HTERT-HM (cell line): Measurements from ENCODE around the genes C16orf82, NPIPB6, CLN3 and RABEP2.

- RRBS: no CpG with 5 or more reads among the region's 62 CpGs
These were observed 16.4 kb upstream of the ARHGAP17 start for GRCh38 chr16:25031145-25032484.

DNA sequence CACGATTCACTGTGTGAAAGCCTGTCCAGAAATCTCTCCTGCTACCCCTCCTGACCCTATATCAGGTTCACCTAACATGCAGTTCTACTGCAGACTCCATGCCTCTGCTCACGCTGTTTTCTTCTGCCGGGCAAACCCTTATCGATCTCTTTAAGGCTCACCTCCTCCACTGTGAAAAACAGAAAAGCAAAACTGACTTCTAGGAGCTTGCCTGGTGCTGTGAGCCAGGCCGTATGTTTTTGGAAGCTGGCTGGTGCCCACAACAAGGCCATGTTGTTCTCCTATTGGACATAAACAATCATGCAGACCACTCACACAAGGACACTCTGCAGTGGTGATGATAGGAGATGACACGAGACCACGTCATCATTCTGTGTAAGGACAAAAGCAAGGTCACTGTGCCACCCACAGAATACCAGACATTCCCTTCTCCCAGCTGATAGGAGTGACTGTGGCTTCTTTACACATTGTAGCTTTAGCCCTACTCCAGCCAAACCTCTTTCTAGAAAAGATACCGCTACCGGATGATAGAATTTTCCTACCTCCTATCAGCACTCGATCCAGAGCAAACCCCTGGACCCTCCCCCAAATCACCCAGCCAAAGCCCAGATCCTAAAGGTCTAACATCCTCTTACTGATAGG, 47.7 kb upstream of the LCMT1 start:
- RRBS: no CpG with 5 or more reads among the region's 10 CpGs

DNA sequence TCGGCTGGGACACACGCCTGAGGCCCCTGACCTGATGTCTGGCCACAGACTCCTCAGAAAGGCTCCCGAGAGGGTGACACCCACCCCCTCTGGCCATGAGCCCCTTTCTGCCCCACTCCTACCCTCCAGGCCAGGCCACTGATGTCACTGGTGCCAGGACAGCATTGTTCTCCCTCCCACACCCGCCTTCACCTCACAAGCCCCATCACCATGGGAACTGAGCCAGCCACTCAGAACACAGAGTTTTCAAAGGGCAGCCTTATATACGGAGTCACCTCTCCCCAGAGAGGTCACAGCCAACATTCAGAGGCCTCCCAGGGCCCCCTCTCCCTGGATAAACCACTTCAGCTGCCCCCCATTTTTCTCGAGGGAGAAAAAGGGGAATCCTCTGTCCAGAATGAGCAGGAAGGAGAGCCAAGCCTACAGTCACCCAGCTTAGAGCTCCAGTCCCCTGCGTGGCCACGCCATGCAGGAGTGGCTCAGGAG, at the start of gene C16orf82:
Gene C16orf82 (plus strand): TSS at position 262 of the 486 bp plus-strand sequence.
- RRBS: no CpG with 5 or more reads among the region's 8 CpGs

GRCh38 chr16:27208639-27209227, 5.4 kb downstream of the KDM8 start:
- RRBS: no CpG with 5 or more reads among the region's 6 CpGs

GRCh38 chr16:27211962-27212489, 8.7 kb downstream of the KDM8 start:
- RRBS: no CpG with 5 or more reads among the region's 5 CpGs

- RRBS: 87% methylated on average over 2 of the region's 28 CpGs
These were observed 11.1 kb downstream of the KDM8 start for GRCh38 chr16:27213943-27215326.

GRCh38 chr16:27318798-27319340, 5.1 kb downstream of the IL4R start:
- RRBS: no CpG with 5 or more reads among the region's 8 CpGs

DNA sequence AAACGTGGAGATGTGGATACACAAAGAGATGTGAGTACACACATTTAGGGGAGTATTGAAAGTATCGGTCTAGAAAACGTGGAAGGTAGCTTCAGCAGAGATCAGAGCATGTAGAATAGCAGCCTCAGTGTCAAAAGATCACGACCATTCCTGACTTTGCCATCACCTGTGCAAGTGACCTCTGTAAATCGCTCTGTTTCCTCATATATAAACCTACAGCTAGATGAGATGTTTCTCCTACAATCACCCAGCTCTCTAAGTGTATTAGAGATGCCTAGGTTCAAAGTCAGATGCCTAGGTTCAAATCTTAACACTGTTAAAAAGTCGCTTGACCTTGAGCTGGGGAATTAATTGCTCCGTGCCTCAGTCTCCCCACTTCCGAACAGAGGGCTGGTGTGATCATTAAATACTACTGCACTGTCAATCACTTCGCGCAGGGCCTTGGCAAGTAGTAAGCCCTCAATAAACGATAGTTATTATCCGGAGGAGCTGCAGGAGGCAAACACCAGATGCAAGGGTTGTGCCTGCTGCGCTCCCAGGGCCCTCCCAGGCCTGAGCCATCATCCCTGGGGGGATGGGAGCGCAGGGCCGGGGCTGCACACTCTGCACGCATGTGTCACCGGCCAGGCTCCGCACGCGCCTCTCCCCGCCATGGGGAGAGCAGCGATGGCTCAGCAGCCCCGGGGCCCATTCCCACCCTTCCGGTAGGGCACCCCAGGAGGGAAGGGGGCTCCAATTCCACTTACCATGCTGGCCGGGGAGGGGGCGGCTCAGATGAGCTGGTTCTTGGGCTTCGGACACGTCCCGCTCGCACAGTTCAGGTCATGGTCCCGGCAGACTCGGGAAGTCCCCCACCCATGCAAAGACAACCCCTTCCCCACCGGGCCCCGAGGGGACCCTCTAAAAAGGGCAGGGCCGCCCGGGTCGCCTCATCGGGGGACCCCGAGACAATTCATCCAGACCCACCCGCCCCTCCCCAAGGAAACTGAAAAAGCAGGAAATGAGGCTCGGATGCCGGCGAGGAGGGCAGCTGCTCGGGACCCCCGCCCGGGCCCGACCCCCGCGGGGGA, 810 bp downstream of the XPO6 start:
- RRBS: 1% methylated on average over 23 of the region's 49 CpGs

GRCh38 chr16:28258348-28258885, 33.9 kb upstream of the SBK1 start:
- RRBS: no CpG with 5 or more reads among the region's 20 CpGs

DNA sequence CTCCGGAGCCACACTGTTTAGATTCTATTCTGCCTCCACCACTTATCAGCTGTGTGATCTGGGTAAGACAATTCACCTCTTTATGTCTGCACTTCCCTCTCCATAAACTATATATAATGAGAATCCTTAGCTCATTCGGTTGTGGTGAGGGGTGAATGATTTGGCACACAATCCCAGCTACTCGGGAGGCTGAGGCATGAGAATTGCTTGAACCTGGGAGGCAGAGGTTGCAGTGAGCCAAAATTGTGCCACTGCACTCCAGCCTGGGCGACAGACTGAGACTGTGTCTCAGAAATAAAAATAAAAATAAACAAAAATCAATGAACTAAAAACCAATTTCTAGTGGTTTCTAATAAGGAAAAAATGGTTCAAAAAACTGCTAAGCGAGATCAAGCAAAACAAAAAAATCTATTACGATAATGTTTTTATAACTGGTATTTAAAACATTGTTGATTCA, at the start of gene NPIPB6:
Gene NPIPB6 (minus strand): TSS at position 168 of the 457 bp plus-strand sequence.
- RRBS: no CpG with 5 or more reads among the region's 6 CpGs

GRCh38 chr16:28491614-28492604, at the start of gene CLN3:
Gene CLN3 (minus strand): TSS chr16:28492074.
- RRBS: 2% methylated on average over 2 of the region's 50 CpGs

- RRBS: 16% methylated on average over 2 of the region's 32 CpGs
These were observed 1.9 kb downstream of the APOBR start for GRCh38 chr16:28495982-28497075.

DNA sequence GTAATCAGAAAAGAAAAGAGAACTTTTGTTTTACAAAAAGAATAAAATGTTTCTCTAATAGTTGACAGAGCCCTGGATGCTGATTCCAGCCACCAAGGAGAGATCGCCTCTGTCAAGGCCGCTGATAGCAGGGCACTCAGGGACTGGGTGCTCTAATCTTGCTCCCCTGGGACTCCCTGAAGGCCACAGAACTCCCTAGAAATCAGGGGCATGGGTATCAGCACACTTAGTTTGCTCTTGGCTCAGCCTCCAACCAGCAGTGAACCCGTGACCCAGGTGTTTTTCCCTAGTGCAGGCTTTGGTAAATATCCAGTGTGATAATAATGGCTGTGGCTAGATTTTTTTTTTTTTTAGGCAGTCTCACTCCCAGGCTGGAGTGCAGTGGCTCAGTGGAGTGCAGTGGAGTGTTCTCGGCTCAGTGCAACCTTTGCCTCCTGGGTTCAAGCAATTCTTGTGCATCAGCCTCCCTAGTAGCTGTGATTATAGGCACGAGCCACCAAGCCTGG, 10.4 kb downstream of the NUPR1 start:
- RRBS: no CpG with 5 or more reads among the region's 5 CpGs

GRCh38 chr16:28542768-28543488, 4.2 kb upstream of the NUPR1 start:
- RRBS: no CpG with 5 or more reads among the region's 13 CpGs

- RRBS: no CpG with 5 or more reads among the region's 6 CpGs
These were observed 4.0 kb downstream of the EIF3C start for GRCh38 chr16:28715258-28715659.

DNA sequence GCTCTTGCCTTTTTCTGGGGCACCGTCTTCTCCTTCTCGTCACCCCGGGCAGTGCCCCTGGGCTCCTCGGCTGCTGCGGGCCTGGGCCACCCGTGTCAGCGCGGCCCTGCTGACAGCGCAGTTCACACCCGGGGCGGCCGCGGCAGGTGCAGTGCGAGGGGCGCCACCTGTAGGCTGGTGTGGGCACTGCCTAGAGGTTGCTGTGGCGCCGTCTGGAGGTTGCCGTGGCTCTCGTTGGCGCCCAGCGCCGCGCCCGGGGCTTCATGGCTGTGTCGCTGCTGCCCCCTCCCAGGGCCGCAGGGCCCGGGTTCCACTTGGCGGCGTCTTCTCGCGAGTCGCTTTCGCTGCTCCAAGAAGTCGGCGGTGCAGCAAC, 38.9 kb downstream of the EIF3C start:
- RRBS: no CpG with 5 or more reads among the region's 35 CpGs

DNA sequence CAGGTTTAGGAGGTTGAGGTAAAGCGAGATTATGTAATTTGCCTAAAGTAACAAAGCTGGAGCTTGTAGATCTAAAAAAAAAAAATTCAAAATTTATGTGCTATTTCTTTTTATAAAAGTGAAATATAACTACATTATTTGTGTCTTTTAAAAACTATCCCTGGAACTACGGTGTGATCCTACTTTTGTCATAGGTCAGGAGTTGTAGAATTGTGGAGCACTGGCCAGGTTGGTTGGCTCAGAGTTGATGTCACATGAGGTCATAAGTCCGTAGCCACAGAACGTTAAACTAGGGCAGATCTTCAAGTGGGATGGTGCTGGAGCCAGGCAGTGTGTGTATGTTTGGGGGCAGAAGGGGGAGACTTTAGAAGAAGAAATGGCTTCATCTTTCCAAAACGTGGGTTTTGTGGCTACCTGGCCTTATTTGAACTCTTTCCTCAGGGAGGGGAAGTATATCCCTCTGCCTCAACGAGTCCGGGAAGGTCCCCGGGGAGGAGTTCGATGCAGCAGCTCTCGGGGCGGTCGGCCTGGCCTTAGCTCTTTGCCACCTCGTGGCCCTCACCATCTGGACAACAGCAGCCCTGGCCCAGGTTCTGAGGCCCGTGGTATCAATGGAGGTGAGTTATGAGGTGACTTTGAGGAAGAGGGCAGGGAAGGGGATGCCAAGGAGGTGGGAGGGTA, 7.5 kb downstream of the ATXN2L start:
- RRBS: no CpG with 5 or more reads among the region's 14 CpGs

DNA sequence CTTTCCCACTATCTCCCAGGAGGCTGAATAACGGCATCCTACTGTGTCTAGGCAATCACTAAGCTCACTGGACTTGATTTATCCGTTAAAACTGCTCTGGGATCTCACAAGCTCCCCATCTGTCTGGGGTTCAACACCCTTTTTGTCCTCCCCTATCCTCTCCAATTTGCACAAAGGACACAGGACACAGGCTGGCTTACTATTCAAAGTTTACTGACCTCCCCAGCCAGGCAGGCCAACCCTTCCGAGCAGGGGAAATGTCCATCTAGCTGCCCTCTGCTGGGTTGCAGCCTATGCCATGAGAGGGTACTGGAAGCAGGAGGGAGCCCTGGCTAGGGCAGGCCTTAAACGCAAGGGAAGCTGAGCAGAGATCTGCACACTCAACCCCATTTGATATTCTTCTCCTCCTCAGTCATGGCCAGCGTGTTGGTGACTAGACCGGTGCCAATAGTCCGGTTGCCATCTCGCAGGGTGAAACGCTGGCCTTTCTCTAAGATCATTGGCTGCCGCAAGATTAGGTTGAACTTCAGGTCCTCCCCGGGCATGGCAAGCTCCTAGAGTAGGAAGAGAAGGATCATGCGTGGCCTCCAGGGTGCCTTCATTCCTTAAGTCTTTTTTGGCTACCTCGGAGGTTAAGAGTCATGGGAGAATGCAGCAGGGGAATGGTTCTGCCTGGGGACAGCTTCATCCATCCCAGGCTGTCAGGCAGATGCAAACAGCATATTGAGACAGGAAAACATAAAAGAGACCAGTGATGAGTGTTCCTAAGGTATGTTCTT, 3.4 kb downstream of the TUFM start:
- RRBS: 94% methylated on average over 3 of the region's 13 CpGs

- RRBS: no CpG with 5 or more reads among the region's 18 CpGs
These were observed 2.0 kb downstream of the TUFM start for GRCh38 chr16:28844060-28844601.

DNA sequence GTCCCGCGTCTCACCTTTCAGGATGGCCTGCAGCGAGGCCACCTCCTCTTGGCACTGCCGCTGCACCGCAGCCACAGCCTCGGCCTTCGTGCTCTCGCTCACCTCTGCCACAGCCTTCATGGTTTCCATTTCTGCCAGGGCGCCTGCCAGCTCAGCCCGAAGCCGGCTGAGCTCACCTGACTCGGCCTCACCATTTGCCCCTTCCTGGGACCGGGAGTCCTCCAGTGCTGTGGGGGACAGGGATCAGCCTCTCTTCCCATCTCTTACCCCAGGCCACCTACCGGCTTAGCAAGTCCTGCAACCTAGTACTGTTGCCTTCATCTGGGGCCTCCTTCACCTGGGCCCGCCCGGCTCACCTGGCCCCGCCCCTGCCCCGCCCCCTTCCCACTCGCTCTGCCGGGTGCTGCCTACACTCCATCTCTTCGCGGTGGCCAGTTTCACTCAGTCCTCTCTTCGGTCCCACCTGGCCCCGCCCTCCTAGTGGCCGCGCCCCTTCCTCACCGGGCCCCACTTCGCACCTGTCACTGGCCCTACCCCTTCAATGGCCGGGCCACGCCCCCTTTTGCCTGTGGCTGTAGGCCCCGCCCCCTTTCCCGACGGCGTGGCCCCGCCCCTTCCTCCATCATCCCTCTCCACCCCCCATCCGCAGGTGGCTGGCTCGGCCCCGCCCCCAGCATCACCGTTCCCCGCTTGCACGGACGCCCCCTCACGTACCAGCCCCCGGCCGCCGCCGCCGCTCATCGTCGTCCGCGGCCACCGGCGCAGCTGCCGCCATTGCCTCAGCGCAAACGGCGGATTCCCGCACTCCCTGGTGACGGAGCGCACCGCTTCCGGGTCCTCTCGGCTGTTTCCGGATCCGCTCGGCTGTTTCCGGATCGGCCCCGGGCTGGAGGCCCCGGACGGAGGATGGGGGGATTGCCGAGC, at the start of gene RABEP2:
Gene RABEP2 (minus strand): TSS at position 850 of the 924 bp plus-strand sequence.
- RRBS: 3% methylated on average over 40 of the region's 73 CpGs